Cerebral cortex (tissue), 2 donors: Measurements from ENCODE around the genes PNMA8C, C5AR1 and C5AR2.

- PRO-cap, 2 experiments: no peak in any of the 2 experiments
These were observed 1.1 kb downstream of the IRF2BP1 start for GRCh38 chr19:45884464-45885562.

GRCh38 chr19:45955872-45956460, 17.7 kb downstream of the NOVA2 start:
- PRO-cap, 2 experiments: peak in 1 of 2 experiments; most common minus-strand start chr19:45956058 (in 1)

DNA sequence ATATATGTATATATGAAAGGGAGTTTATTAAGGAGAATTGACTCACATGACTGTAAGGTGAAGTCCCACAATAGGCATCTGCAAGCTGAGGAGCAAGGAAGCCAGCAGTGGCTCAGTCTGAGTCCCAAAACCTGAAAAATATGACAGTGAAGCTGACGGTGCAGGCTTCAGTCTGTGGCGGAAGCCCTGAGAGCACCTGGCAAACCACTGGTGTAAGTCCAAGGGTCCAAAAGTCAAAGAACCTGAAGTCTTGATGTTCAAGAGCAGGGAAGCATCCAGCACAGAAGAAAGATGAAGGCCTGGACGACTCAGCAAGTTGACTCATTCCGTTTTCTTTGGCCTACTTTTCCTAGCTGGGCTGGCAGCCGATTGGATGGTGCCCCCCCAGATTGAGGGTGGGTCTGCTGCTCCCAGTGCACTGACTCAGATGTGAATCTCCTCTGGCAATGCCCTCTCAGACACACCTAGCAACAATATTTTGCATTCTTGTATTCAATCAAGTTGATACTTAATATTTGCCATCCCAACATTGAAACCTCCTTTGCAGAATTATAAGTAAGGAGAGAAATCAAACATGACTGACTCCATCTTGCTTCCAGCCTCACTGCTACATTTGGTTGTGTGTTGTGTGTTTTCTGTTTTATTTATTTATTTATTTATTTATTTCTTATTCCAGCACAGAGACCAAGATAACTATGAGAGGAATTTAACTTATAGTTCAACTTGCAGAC, 32.7 kb downstream of the IGFL2 start:
- PRO-cap, 2 experiments: no peak in any of the 2 experiments

DNA sequence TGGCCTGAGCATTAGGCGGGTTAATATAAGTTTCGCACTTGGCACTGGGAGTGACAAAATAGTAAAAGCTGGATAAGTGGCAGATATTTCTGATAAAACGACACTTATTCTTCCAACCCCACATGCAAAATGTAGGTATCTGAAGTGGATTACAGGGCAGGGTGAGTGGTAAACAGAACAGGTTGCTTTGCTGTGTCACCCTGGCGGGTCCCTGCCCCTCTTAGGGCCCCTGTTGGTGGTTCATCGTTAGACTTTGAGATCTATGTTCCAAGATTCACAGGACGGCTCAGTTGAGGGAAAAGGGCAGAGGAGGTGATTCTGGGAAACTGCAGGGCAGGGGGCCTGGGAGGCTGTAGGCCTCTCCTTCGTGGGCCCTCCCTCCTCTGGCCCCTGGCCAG, 6.3 kb downstream of the HIF3A start:
- PRO-cap, 2 experiments: no peak in any of the 2 experiments

DNA sequence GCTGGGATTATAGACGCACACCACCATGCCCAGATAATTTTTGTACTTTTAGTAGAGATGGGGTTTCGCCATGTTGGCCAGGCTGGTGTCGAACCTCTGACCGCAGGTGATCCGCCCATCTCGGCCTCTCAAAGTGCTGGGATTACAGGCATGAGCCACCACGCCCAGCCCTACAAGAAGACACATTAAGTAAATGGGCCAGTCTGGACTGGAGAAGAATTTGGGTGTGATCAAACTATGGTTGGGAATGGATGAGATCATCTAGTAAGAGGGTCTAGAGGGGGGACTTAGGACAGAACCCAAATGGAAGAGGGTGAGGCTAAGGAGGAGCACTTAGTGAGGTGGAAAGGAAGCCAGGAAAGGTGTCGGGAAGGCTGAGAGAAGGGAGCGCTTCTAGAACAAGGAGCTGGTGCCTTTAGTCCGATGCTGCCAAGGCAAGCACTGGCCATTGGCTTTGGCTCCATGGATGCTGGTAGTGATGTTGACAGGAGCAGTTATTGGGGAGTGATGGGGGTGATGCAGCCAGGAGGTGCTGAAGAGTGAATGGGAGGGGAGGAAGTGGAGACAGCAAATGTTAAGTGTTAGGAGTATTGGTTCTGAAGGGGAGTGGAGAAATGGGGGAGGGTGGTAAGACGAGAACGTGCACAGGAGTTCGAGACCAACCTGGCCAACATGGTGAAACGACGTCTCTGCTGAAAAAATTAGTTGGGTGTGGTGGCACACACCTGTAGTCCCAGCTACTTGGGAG, 1.7 kb downstream of the PPP5C start:
- PRO-cap, 2 experiments: no peak in any of the 2 experiments

- PRO-cap, 2 experiments: no peak in any of the 2 experiments
These were observed 4.7 kb downstream of the PPP5C start for GRCh38 chr19:46351569-46351970.

DNA sequence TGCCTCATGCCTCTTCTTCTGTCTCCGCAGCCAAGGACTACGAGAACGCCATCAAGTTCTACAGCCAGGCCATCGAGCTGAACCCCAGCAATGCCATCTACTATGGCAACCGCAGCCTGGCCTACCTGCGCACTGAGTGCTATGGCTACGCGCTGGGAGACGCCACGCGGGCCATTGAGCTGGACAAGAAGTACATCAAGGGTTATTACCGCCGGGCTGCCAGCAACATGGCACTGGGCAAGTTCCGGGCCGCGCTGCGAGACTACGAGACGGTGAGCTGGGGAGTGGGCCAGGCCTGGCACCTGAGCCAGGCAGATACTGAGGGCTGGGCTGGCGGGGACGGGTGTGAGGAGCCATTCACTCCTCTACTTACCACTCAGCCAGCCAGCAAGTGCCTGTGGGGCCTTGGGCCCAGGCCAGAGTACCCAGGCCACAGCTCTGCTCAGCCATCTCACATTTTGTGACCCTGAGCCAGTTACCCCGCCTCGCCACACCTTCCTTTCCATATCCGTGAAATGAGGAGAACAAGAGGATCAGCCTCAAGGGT, 6.9 kb downstream of the PPP5C start:
- PRO-cap, 2 experiments: no peak in any of the 2 experiments

GRCh38 chr19:46428624-46429301, at the start of gene PNMA8C:
Gene PNMA8C (minus strand): TSS chr19:46428936.
- PRO-cap, 2 experiments: peak in 1 of 2 experiments; most common plus-strand start chr19:46429048 (in 1); most common minus-strand start chr19:46428946 (in 1)

- PRO-cap, 2 experiments: peak in 1 of 2 experiments; most common minus-strand start chr19:46631597 (in 1)
These were observed 4.5 kb downstream of the GNG8 start for GRCh38 chr19:46631415-46631891.

DNA sequence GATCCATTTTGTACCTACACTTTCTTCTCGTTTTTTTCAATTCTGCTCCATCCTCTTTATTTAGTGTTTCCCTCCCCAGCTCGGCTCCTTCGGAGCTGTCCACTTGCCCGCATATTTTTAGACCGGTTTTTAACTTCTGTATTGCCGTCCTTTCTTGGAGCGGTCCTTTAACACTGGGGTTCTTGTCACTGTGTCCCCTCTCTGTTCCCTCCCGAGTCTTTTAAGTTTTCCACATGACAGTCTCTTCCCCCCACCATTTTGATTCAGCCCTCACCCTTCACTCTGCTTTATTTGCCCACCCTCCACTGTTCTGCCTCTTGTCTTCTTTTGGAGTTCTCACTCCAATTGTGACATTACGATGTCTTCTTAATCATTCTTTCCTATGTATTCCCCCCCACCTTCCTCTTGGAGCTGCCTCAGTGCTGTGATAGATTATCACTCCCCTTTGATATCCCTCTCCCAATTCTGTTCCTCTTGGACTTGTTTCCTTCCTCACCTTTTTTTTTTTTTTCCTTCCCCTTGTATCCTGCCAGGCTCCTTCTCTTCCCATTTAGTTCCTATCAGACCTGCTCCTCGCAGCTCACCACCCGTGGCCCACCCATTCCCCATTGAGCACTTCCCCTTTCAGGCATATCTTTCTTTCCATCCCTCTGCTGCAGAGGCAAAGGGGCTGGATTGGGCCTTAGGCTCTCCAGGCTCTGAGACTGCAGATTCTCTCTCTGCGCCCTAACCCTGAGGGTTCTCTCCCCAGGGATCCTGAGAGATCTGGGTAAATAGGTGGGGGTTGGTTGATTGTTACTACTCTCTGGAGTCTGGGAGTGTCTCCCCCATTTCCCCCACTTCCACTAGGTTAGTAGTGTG, 2.0 kb downstream of the ARHGAP35 start:
- PRO-cap, 2 experiments: no peak in any of the 2 experiments

GRCh38 chr19:47058468-47058946, 10.1 kb upstream of the TMEM160 start:
- PRO-cap, 2 experiments: no peak in any of the 2 experiments

DNA sequence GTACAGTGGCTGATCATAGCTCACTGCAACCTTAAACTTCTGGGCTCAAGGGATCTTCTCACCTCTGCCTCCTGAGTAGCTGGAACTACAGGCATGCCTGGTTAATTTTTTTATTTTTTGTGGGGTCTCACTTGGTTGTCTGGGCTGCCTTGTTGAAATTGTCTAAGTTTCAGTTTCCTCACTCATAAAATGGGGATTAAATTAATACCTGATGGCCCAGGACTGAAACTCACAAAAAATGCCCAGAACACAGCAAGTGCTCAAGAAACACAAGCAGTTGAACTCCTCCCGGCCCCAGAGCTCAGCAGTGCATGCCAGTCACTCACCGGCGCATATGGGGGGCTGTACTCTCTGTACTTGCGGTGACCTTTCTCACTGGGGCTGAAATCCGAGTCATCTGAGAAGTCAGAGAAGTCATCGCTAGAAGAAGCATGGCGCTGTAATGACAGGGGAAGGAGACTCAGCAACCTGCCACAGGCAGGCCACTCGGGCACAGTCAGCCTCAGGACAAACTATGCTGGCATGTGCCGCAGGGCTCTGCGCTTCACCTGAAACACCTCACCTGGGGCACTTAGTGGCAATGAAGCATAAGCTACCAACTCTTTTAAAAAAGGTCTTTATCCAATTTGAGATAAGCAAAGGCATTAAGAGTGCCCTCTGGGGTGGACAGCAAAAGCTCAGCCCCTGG, 19.8 kb downstream of the ZC3H4 start:
- PRO-cap, 2 experiments: no peak in any of the 2 experiments

- PRO-cap, 2 experiments: no peak in any of the 2 experiments
These were observed 8.3 kb upstream of the SAE1 start for GRCh38 chr19:47122266-47122894.

GRCh38 chr19:47158810-47159474, 28.3 kb downstream of the SAE1 start:
- PRO-cap, 2 experiments: no peak in any of the 2 experiments

- PRO-cap, 2 experiments: peak in 1 of 2 experiments; most common plus-strand start chr19:47190431 (in 1); most common minus-strand start chr19:47190272 (in 1)
These were observed 40.7 kb downstream of the BBC3 start for GRCh38 chr19:47190162-47190907.

GRCh38 chr19:47239591-47240023, 8.6 kb upstream of the BBC3 start:
- PRO-cap, 2 experiments: peak in 1 of 2 experiments; most common plus-strand start chr19:47239971 (in 1); most common minus-strand start chr19:47239700 (in 1)

GRCh38 chr19:47309542-47310490, at the start of gene C5AR1:
Gene C5AR1 (plus strand): TSS chr19:47309861.
- PRO-cap, 2 experiments: peak in 1 of 2 experiments; most common plus-strand start chr19:47309861 (in 1); most common minus-strand start chr19:47309689 (in 1)

GRCh38 chr19:47313925-47314452, 4.3 kb downstream of the C5AR1 start:
- PRO-cap, 2 experiments: no peak in any of the 2 experiments

DNA sequence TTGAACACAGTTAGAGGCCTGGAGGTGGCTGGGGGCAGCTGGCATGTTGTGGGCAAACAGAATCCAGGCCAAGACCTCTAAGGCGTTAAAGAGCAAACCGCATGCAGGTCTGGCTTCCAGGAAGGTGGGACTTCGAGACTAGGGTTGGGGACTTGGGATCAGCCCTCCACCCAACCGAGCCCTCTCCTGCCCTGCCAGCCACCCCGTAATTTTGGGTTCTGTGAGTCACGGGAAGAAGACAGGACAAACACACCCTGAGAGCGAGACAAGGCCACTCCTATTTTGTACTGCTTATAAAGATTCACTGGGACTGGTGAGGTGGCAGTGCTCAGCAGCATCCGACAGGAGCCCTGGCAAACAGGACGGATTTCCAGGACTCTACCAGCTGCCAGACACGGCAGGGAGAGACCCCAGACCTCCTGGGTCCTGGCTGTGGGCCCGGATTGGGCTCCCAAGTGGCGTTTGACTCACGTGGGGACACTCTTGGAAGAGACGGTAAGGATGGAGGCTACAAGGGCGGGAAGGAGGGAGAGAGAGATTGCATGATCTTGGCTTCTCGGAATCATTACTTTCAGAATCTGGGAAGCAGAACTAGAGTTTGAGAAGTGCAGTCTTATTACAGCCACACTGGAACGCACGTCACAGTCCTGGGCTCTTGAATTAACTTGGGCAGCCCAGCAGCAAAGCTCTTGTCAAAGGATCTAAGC, at the start of gene C5AR2:
TSS of gene C5AR2 (plus strand) at position 321 of the 707 bp plus-strand sequence.
- PRO-cap, 2 experiments: peak in 1 of 2 experiments; most common plus-strand start position 321 of the sequence (in 1); most common minus-strand start position 126 of the sequence (in 1)

- PRO-cap, 2 experiments: no peak in any of the 2 experiments
These were observed 32.8 kb downstream of the DHX34 start for GRCh38 chr19:47381727-47382414.